AG04450 (cell line): Measurements from ENCODE around the gene GNB5.

- CAGE, long polyA plus RNA = no peak
- RRBS = no CpG with 5 or more reads among the region's 1 CpG
Observed at GRCh38 chr15:50857729-50858198, 50.7 kb upstream of the AP4E1 start.

DNA sequence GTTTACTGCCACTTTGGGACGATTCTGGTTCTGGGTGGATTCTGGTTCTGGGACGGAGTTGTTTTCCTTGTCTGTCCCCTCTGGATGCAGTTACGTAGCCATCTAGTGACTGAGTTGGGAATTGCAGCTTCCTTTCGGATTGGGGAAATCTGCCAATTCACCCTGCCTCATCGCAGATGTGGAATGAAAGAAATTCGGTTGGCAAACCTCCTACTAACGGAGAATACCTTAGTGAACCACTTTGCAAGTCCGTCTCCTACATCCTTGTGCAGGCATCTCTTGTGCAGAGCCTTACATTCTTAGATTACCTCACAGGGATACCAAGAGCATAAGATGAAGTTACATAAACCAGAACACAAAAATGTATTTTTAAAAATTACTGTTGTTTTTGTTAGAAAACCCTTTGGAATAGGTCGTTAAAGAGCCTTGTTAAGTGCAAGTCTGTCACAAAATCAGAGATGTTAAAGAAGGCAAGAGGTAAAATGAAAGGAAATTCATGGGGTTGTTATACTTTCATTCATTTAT, 31.4 kb upstream of the AP4E1 start:
- CAGE, long polyA plus RNA = no peak
- RRBS = no CpG with 5 or more reads among the region's 9 CpGs

DNA sequence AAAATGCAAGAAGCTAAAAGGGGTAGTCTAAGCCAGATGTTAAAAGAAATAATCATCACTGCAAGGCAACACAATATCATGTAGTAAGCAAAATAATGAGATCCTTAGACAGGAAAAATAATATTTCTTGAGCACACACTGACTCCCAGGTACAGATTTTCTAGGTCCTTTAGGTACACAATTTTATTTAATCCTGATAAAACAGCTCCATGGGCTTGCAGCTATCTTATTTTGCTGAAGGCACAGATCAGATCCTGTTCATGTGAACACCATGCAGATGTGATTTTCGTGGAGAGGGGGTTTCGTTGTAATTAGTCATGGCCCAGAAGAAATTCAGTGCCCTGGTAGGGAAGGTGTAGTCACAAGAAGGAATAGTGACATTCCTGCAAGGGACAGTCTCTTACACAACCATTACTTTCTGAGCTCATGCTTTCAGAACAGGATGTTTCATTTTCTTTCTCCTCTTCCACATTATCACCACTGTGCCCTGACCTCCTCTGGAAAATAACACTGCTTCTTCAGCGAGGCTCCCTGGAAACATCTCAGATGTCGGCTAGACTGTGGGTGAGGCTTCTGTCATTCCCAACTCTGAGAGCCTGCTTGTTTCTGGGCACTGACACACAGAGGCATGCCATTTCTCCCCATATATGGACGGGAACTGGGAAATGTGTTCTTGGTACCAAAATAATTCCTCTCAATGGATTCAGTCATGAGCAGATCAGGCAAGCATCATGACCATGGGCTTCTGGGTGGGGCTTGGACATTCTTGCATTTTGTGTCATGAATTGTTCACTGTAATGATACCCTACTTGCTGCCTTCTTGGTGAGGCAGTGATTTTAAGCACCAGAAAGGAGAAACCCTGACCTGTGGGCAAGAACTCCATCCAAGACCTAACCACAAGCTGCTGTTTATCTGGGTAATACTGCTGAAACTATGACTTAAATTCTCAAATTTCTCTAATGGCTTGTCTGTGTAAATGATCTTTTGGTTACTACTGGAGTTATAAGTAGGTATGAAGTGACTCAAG, 14.2 kb upstream of the TNFAIP8L3 start:
- CAGE, long polyA plus RNA = no peak
- RRBS = no CpG with 5 or more reads among the region's 5 CpGs

- CAGE, long polyA plus RNA = no peak
- RRBS = 5% methylated on average over 5 of the region's 36 CpGs
Observed at GRCh38 chr15:51267430-51268241, 70.8 kb downstream of the CYP19A1 start.

GRCh38 chr15:51736624-51737541, 572 bp downstream of the LYSMD2 start:
- CAGE, long polyA plus RNA = no peak
- RRBS = 2% methylated on average over 35 of the region's 75 CpGs

DNA sequence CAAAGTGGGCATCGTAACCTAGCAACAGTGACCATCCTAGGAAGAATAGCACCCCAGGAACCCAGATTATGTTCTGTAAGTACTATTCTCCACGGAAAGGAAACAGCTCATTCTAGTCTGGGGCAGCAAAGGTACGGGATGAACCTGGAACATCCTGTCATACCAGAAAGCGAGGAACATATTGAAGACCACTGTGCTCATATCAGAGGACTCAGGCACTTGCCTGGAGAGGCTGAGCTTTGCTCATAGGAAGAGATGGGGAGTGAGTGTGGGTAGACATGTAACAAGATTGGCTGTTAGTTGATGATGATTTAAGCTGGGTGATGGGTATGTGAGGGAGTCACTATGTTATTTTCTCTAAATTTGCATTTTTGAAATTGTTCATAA, 31.7 kb downstream of the BCL2L10 start:
- CAGE, long polyA plus RNA = no peak
- RRBS = no CpG with 5 or more reads among the region's 4 CpGs

- CAGE, long polyA plus RNA = no peak
- RRBS = no CpG with 5 or more reads among the region's 14 CpGs
Observed at GRCh38 chr15:52093331-52094522, 18.8 kb downstream of the BCL2L10 start.

DNA sequence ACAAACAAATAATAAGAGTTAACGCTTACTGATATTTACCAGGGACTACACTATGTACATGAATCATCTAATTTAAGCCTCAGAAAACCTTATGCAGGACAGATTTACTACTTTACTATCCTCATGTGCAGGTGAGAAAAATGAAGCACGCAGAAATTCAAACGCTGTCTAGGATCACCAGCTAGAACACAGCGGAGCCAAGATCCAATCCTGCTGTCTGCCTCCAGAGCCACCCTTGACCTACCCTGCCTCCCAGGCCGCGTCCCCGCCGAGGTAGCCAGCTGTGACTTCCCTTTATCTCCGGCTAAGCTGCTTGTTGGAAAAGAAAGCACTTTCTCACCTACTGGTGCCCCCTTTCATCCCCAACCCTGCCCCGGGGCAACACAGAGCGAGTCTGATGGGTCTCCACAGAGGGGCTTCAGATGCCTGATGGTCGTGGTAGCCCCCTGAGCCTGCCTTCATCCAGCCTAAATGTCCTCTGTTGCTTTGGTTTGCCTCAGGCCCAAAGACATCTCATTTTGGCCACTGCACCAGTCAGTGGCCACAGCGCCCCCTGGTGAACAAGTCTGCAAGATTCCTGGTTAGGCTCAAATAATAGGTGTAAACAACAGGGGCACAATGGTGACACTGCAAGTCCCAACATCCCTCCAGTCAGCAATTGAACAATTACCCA, 27.0 kb upstream of the BCL2L10 start:
- CAGE, long polyA plus RNA = no peak
- RRBS = 68% methylated on average over 2 of the region's 13 CpGs

DNA sequence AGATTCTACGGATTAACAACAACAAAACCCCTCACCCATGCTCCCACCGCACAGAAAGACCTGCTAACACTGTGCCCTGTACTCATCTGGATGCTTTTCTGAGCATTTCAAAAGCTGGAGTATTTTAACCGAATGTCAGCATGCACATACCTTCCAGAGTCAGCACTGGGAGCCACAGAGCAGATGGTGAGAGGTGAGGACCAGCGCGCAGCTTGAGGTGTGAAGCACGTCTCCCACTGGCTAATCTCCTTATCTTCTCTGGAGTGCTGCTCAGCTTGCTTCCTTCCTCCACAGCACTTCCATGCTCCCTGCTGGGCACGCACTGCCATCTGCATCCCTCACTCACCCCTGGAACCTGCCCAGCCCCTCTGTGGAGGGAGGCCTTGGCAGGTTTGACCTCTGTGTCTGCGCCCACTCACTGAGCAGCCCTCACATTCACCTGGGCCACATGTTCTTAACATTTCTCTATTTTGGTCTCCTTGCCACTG, at the start of gene GNB5:
Gene GNB5, minus strand, starts transcription at position 221 of the 488 bp plus-strand sequence.
- CAGE, long polyA plus RNA = no peak
- RRBS = no CpG with 5 or more reads among the region's 8 CpGs

DNA sequence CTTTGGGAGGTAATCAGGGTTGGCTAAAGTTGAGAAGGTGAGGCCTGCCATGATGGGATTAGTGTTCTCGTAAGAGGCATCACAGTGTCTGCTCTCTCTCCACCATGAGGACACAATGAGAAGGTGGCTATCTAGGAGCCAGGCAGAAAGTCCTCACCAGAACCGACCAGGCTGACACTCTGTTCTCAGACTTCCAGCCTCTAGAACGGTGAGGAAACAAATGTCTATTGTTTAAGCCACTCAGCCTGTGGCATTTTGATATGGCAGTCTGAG, 32.8 kb downstream of the MYO5C start:
- CAGE, long polyA plus RNA = no peak
- RRBS = no CpG with 5 or more reads among the region's 3 CpGs

GRCh38 chr15:52289449-52290296, 5.9 kb downstream of the MYO5C start:
- CAGE, long polyA plus RNA = no peak
- RRBS = 62% methylated on average over 4 of the region's 6 CpGs

- CAGE, long polyA plus RNA = no peak
- RRBS = 94% methylated on average over 1 of the region's 5 CpGs
Observed at GRCh38 chr15:52294388-52294732, 1.2 kb downstream of the MYO5C start.

DNA sequence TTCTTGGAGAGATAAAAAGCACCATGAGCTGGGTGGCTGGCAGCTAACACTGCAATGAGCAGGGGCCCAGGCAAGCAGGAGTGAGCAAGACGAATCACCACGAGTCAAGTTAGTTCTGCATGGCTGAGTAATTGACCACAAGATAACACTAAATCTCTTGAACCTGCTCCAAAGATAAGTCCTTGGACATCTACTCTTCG, 100.9 kb downstream of the MYO5A start:
- CAGE, long polyA plus RNA = no peak
- RRBS = no CpG with 5 or more reads among the region's 3 CpGs

GRCh38 chr15:52464317-52464983, 64.2 kb downstream of the MYO5A start:
- CAGE, long polyA plus RNA = no peak
- RRBS = no CpG with 5 or more reads among the region's 4 CpGs

DNA sequence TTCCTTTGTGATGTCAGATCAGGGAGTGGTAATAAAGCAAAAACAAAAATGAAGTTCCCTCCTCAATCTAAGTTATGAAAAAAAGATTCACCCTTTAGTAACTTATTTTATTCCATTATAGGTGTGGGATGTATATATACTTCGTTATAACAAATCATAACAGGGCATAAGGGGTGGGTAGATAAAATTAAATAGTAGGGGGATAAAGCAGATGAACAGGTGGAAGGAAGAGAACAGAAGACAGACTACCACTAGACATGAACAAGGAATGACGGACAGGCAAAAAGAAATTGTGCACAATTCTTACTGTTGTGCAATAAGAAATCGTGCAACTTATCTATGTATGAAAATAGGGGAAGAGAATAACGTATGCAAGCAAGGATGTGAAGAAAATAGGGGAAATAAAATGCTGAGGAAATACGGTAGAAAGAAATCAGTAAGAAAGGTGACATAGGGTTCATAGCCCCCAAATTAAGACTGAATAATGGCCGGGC, 9.8 kb downstream of the MYO5A start:
- CAGE, long polyA plus RNA = no peak
- RRBS = no CpG with 5 or more reads among the region's 6 CpGs

- CAGE, long polyA plus RNA = no peak
- RRBS = no CpG with 5 or more reads among the region's 20 CpGs
Observed at GRCh38 chr15:52529583-52530127, 975 bp upstream of the MYO5A start.

DNA sequence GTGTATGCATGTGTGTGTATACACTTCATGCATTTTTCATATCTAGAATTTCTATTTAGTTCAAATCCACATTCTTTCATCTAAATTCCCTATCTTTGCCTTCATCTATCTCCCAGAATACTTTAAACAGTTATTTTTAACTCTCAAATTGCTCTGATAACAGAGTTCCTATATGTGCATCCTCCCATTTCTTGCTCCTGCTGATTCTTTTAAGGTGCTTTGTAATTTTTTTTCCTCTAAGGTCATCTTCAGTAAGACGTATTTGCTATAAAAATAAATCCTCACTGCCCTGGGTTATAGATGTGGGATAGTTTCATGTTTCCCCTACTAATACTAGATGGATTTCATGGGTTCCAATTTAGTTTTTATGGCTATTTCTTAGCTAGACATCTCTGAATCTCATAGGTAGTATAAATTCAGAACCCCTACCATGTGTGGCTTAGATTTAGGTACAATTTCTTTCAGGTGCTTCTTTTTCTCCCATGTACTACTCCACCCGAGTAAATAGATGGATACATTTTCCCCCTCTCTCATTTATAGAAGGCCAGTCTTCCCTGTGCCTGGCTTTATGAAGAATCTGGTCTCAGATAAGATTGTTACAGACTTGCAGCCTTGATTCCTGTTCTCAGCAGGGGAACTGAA, 33.5 kb upstream of the ARPP19 start:
- CAGE, long polyA plus RNA = no peak
- RRBS = no CpG with 5 or more reads among the region's 2 CpGs

- CAGE, long polyA plus RNA = start-site peak on the minus strand at chr15:52651909-52652061, 59 and 63 reads in 2 replicates
- RRBS = no CpG with 5 or more reads among the region's 10 CpGs
Observed at GRCh38 chr15:52651793-52652458, 27.3 kb downstream of the ATOSA start.

DNA sequence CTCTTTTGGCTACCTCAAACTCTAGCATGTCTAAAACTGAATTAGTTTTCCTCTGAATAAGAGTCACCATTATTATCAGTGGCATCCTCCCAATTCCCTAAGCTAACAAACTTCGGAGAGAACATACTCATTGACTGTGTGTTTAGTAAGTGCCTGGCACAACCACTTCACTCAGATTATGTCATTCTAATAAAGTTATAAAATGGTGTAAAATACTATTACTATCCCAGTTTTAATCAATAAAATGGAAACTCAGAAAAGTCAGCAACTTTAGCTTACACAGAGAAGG, 21.8 kb downstream of the ATOSA start:
- CAGE, long polyA plus RNA = no peak
- RRBS = no CpG with 5 or more reads among the region's 1 CpG

GRCh38 chr15:52719401-52719734, 40.2 kb upstream of the ATOSA start:
- CAGE, long polyA plus RNA = no peak
- RRBS = no CpG with 5 or more reads among the region's 2 CpGs